CMK (cell line): ENCODE data around the gene PRKAB1.

- RRBS: no CpG with 5 or more reads among the region's 10 CpGs
Measured at GRCh38 chr12:118151990-118152633, 16.2 kb downstream of the PEBP1 start.

DNA sequence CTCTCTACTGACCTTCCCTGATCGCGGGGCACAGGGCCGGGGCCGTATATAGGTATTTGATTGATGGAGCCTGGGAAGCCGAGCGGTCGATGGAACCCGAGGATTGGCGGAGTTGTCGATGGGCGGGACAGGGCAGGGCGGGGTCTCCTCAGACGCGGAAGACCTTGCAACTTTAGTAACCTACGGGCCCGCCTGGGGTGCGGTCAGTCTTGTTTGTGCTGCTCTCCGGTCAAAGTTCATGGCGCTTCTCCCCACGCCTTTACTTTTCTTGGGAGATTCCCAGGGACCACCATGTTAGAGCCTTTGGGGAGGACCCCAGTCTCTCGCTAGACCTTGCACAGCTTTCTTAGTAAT lies 285 bp upstream of the TAOK3 start:
- RRBS: 1% methylated on average over 3 of the region's 21 CpGs

GRCh38 chr12:119008523-119009603 lies 27.5 kb downstream of the SRRM4 start:
- RRBS: 61% methylated on average over 5 of the region's 30 CpGs

DNA sequence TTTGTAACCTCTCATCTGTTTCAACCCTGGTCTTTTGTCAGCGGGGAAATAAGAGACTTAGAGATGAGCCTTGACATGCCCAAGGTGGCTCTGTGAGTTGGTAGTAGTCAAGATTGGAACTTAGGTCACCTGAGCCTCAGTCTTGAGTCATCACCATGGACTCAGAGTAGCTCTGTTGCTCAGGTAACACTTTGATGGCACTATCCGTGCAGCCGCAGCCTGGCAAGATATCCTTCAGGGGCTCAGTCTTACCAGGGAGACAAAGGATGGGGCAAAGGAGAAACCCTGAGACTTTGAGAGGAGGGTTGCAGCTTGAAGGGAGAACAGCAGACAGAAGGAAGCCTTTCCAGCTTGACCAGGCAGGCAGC lies 62.6 kb upstream of the HSPB8 start:
- RRBS: no CpG with 5 or more reads among the region's 3 CpGs

GRCh38 chr12:119363556-119363807 lies 29.0 kb downstream of the CCDC60 start:
- RRBS: no CpG with 5 or more reads among the region's 1 CpG

DNA sequence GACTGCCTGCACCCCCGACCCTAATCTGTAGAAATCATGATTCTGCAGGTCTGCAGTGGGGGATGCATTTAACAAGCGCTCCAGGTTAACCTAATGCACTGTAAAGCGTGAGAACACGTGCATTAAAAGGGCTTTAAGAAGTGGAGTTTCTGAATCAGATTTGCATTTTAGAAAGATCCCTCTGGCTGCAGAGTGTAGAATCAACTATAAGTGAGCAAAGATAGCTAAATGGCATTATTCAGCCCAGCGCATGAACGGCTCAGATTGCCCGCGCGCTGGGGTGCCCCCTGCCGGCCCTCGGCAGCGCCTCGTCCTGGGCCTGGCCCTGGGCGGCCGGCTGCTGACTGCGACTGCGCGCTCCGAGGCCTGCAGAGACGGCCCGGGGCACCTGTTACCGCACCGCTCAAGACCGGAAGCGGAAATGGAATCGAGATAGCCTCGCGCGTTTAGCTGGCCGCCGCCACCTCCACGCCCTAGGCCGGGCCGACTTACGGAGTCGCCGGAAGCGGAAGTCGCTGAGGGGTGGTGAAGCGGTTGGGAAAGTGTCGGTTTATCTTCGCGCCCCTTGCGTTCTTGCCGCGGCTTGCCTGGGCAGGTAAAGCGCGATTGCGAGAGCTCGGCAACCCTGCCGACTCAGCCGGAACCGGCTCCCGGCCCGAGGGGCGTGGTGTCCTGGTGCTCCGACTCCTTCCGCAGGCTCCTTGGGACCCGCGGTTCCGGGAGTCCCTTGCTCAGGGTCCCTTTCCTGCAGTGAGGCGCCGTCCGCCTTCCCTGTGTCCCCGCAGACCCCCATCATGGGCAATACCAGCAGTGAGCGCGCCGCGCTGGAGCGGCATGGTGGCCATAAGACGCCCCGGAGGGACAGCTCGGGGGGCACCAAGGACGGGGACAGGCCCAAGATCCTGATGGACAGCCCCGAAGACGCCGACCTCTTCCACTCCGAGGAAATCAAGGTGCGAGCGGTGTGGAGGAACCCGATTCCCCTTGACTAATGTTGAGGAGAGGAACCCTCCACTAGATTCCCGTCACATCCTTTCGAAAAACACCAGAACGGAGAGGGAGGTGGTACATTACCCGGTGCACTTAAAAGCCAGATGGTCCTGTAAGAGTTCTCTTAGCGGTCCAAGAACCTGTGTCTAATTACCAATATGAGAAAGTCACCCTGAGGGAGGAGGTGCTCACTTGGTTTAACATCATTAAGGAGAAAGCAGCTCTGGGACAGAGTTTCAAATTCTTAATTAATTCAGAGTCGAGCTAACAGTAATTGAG lies at the start of gene PRKAB1:
TSS of gene PRKAB1 (plus strand) at position 683 of the 1,269 bp plus-strand sequence.
- RRBS: under 1% methylated on average over 30 of the region's 87 CpGs

GRCh38 chr12:119669760-119670870 lies 2.2 kb downstream of the PRKAB1 start:
- RRBS: no CpG with 5 or more reads among the region's 14 CpGs

- RRBS: no CpG with 5 or more reads among the region's 8 CpGs
Measured at GRCh38 chr12:119683230-119684139, 15.6 kb downstream of the PRKAB1 start.

- RRBS: no CpG with 5 or more reads among the region's 16 CpGs
Measured at GRCh38 chr12:119730283-119730892, 62.5 kb downstream of the PRKAB1 start.

DNA sequence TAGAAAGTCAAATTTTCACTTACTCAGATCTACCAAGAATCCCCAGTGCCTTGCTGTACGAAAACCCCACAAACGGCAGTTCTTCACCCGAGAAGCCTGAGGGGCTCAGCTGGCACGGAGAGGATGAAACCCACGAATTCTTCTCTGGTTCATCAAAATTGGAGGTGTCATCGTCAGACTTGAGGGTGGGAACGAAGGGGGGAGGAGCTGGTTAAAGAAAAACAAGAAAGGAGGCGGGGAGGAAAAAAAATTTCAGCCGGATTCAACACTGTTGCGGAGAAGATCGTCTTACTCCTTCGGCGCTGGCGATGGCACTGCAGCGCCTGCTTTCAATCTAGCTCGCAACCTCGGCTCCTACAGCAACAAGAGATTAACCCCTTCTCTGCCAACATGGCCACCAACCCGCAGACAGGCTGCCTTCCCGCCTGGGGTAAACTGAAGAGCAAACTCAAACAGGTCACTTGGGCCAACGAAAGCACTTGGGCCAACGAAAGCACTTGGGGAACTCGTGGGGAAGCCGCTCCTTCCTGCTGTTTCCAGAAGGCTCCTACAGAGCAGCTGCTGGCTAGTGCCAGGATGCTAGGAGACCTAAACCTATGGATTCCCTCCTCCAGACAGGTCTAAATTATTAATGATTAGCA lies 73.8 kb downstream of the CIT start:
- RRBS: no CpG with 5 or more reads among the region's 23 CpGs

DNA sequence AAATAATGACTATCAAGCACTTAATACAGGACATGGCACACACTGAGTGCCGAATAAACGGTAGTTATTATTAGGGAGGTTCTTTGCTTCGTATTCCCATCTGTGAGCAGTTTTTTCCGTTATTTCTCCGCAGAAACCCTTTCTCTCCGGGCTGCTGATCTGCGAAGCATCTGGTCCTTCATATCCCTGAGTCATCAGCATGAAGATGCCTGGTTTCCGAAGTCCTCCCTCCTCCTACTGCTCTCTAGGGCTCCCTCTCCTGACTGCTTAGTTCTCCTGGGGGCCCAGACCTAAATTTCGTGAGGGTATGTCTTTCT lies 737 bp upstream of the BICDL1 start:
- RRBS: no CpG with 5 or more reads among the region's 9 CpGs

GRCh38 chr12:120041357-120041985 lies 52.4 kb downstream of the BICDL1 start:
- RRBS: no CpG with 5 or more reads among the region's 10 CpGs

DNA sequence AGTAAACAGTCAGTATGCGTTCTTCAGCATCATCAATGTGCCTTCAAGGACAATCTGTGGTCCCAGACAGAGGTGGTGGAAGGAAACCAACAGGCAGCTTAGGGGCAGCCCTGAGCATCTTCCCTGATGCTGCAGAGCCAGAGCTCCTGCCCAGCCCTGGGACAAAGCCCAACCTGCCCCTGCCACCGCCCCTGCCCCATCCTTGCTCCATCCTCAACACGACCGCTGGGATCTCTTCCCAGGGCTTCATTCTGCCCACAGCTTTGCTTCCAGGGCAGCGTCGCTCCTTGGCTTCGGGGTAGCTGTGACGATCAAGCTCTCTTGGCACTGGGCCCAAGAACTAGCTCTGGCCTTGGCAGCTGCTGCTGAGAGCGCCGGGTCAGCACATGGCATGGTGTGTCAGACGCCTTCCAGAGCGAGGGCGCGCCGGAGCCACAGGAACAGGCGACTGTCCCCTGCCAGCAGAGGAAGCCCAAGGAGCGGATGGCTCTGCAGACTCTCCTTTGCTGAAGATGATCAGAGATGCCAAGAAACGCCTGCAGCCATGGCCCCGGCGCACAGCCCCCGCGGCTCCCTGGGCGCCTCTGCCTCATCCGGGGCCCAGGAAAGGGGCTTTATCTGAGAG lies 16.0 kb downstream of the RAB35 start:
- RRBS: 93% methylated on average over 13 of the region's 24 CpGs

DNA sequence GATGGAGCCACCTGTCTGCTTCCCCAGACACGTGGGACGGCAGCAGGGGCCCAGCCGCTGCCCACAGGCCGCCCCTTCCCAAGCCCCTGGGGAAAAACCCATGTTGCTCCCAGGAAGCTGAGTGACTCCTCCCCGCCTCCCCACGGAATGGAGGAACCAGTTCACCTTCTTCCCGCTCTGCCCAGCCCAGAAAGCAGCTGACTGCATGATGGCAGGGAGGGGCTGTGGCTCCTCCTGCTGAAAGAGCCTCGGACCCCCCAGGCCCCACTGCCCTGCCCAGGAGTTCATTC lies 14.9 kb downstream of the RAB35 start:
- RRBS: no CpG with 5 or more reads among the region's 8 CpGs

GRCh38 chr12:120212151-120212399 lies 11.2 kb upstream of the RPLP0 start:
- RRBS: no CpG with 5 or more reads among the region's 7 CpGs

DNA sequence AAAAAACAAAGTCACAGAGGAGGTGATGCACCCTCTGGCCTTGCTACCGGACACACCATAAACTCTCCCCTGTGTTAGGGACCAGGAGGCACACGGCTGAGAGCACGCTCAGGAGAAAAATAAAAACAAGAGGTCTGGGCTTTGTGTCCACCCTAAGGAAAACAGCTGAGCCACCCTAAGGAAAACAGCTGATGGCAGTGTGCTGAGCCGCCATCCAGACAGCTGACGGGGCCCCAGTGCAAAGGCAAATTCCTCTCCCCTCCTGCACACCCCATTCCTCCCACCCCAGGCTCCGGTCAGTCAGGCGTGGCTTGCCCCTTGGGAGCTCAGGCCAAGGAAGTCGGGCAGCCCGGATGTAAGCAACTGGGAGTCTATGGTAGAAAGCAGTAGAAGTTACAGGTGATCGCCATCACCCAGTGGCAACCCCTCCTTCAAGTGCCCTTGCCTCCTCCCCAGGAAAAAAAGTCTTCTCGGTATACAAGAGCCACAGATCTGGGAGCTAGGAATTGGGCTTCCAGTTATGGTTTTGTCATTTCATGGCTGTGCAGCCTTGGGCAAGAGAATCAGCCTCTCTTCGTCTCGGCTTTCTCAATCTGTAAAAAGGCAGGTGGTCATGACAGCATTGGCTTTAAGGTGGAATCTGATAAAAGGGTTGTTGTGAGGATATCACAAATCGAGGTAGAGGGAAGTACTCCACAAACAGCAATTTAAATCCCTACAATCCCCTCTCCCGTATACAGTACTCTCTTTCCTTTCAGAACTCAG lies 2.3 kb downstream of the PXN start:
- RRBS: 77% methylated on average over 4 of the region's 15 CpGs

DNA sequence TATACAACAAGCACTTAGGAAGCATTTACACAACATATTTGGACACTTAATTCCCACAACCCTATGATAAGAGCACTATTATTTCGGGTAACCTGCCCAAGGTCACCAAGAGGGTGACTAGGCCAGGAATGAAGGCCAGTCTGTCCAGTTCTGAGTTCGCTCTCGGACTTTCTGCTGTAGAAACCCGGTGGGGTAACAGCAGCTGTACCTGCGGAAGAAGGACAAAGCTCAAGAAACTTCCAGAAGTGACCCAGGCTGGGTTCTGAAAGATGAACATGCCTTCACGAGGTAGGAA lies 10.8 kb downstream of the PLA2G1B start:
- RRBS: no CpG with 5 or more reads among the region's 6 CpGs

DNA sequence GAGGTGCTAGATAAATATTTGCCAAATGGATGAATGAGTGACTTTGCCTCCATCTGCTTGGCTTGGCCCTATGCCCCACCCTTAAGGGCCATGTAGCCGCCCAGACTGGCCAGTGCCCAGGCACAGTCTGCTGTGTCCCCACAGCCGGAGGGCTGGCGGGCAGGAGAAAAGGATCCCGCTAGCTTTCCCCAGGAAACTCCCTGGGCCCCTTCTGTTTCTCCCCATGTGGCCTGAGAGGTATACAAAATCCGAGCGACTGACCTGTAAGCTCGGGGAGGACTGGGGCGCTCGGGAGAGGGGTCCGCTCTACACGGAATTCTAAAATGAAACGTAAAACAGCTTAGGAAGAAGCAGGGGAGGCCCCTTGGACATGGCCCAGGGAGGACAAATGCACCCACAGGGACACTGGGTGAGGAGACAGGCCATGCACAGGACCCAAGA lies 17.9 kb downstream of the MSI1 start:
- RRBS: no CpG with 5 or more reads among the region's 12 CpGs

DNA sequence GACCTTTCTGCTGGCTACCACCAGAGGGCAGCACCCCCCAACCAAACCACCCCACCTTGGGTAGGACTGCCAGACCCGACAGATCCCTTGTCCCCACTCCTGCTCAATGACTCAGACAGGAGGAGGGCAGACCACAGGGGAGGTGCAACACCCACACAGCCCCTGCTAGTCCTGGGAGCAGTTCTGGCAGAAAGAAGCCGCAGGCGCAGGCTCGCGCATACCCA lies 12.4 kb downstream of the MSI1 start:
- RRBS: no CpG with 5 or more reads among the region's 5 CpGs